A375 (cell line): ENCODE measurements around a stretch of chr6.

- RAMPAGE, long total RNA: no peak
These were observed 37.5 kb downstream of the KLHL31 start for GRCh38 chr6:53627636-53628927.

DNA sequence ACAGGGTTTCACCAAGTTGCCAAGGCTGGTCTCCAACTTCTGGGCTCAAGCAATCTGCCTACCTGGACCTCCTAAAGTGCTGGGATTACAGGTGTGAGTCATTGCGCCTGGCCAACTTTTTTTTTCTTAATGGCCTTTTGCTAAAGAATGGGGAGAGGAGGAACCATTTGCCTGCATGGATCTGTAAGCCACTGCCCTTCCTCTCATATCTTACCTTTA lies 32.0 kb downstream of the KLHL31 start:
- RAMPAGE, long total RNA: no peak

DNA sequence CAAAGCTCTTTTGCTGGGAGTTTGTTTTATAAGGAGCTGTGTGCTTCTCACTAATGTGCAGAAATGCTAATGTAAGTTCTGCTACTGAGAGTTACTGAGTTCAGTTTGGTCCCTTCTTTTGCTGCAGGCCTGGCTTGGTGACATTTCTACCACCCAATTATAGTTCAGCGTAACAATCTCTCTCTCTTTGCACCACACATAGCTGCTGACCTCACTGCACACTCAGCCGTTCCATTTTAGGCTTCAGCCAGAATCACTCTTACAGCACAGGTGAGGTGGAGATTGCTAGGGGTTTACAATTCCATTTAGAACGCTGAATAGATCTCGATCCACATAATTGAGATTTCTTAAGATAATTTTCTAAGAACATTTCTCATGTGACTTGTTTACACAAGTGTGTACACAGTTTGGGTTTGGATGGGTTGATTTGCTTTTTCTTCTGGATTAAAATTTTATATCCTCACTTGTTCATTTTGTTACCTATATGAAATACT lies 21.0 kb upstream of the KLHL31 start:
- RAMPAGE, long total RNA: no peak

GRCh38 chr6:53734409-53735035 lies 60.3 kb upstream of the LRRC1 start:
- RAMPAGE, long total RNA: no peak

GRCh38 chr6:53810960-53811681 lies 16.3 kb downstream of the LRRC1 start:
- RAMPAGE, long total RNA: no peak

DNA sequence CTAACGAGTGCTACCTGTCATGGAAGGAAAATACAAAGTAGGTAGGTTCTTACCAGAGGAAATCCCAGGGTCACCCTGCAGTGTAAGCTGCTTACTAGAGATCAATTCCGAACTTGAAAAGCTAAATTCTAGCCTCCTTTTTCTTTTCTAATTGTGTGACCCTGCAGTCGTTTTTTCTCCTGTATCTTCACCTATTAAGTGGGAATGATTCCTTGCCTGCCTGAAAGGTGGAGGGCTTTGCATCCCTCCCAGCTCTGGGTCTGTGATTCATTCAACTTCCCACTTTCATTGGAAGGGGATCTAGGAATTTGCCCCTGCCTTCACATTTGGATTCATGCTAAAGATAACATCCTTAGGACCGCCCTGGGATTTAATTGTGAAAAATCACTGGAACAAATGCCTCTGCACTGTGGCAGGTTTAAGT lies 104.5 kb downstream of the LRRC1 start:
- RAMPAGE, long total RNA: no peak

GRCh38 chr6:54053938-54054483 lies 57.2 kb upstream of the MLIP start:
- RAMPAGE, long total RNA: no peak

GRCh38 chr6:54083018-54083676 lies 28.1 kb upstream of the MLIP start:
- RAMPAGE, long total RNA: no peak

DNA sequence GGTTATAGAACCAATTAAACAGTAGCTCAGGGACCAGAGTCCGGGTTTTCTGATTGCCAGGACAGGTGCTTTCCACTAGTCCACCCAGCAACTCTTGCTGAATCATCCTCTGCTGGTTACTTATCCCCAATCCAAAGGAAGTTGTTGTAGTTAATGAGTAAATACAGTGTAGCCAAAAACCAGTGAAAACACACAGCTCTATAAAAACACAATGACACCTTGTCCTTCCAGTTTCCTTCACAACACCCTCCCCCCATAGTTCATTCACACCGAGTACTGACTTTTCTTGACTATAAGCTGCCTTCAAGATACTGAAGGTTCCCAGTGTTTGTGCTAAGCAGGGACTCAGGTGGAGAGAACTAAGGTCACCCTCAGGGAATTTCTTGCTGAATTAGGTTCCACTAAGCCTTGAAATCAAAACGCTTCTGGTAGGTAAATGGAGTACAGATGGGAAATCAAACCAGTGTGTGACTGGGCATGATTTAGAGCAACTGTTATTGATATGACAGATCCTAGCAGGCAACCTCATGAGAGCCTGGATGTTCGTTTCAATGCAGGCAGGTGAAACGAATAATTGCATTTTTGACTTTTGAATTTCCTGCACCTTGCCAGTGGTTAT lies 593 bp upstream of the TINAG start:
- RAMPAGE, long total RNA: no peak

DNA sequence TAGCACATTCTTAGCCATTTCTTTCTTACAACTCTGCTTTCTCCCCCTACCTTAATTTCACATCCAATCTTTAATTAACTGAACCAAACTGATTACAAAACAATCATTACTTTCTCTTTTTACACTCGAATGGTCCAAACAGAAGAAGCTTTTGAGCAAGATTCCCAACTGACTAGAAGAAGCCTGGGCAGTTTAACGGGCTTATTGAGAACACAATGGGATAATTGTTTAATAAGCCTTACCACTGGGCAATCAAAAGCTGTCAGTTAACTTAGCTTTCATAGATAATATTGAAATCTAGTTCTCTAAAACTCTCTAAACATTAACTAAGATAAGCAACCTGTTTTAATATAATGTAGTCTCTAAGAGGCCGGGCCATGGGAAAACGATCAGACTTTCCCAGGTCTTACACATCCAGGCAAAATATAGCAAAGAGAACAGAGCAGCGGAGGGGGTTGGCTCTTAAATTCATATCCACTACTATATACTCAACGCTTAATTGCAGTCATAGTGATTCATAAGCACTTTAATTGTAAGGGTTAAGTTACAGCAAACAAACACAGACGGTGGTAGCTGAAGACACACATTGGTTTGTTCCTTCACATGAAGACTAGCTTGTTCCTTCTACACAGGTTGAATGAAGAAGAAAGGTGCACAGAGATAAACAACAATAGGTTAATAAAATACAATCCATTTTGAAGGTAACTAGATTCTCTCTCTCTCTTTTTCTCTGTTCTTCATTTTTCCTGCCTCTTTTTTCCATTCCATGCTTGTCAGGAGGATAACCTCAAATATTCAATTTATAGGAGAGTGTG lies 128.0 kb upstream of the FAM83B start:
- RAMPAGE, long total RNA: no peak

- RAMPAGE, long total RNA: no peak
These were observed 268.0 kb upstream of the COL21A1 start for GRCh38 chr6:56515343-56515865.

DNA sequence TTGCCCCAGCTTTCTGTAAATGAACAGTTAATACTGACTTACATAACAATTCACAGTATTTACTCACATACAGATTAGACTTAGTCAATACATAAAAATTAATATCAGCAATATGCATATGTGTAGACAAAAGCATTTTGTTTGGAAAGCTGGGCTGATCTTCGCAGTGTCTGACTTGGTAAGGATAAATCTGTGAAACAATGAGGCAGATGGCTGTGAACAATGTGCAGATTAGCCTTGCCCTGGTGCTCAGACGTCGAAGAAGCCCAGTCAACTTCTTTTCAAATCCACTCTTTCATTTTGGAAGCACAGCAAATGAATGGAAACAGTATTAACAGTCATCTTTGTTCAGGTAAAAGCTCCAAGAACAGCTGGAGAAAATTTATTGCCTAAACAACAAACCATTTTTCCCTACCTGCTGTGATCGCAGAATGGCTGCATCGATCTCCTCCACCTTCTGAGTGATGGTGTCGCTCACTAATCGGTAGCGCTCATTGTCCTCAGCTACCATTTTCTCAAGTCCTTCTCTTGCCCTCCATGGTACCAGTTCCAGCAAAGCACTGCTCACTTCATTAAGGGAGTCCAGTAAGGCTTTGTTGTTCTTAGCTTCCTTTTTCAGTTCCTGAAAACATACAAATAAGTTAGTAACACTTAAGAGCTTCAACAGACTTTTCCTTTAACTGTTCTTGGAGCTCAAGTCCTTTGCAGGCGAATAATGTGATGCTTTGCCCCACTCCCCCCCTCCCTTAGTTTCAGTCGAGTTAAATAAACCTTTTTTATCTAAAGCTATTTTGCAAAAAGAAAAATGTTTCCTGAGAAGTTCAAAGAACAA lies 278.8 kb upstream of the COL21A1 start:
- RAMPAGE, long total RNA: no peak

- RAMPAGE, long total RNA: no peak
These were observed 313.9 kb upstream of the COL21A1 start for GRCh38 chr6:56561122-56561770.

GRCh38 chr6:56660218-56661035 lies 294.2 kb downstream of the DST start:
- RAMPAGE, long total RNA: no peak

- RAMPAGE, long total RNA: no peak
These were observed 270.7 kb downstream of the DST start for GRCh38 chr6:56683838-56684326.

DNA sequence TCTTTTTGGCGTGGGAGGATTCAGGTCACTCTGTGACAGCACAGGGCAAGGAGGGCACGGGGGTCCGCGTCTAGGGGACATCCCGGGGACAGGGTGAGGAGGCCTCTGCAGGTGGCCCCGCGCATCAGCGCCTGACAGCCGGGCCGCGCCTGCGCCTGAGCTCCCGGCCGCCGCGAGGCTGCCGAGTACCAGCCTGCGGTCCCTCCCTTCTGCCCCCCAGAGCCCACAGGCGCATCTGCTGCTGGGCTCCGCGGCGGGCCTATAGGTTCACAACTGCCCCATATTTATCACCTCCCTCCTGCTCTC lies 110.6 kb downstream of the DST start:
- RAMPAGE, long total RNA: no peak

GRCh38 chr6:57172445-57172981 lies 387 bp downstream of the BAG2 start:
- RAMPAGE, long total RNA: no peak

DNA sequence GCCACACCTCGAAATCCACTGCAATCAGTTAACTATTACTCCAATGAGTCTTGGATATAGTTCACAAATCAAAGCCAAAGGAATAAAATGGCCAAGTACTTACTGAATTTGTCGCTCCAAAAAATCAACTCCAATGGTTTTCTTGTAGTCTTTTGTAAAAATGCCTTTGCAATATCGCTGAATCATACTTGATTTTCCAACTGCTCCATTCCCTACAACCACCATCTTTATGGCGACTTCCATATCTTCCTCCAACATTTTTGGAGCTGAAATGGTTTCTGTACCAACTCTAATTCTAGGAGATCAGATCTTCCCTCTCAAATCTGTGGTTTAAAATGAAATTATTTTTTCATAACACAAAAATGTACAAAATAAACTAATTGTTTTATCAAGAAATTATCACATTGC lies 12.0 kb downstream of the RAB23 start:
- RAMPAGE, long total RNA: no peak

DNA sequence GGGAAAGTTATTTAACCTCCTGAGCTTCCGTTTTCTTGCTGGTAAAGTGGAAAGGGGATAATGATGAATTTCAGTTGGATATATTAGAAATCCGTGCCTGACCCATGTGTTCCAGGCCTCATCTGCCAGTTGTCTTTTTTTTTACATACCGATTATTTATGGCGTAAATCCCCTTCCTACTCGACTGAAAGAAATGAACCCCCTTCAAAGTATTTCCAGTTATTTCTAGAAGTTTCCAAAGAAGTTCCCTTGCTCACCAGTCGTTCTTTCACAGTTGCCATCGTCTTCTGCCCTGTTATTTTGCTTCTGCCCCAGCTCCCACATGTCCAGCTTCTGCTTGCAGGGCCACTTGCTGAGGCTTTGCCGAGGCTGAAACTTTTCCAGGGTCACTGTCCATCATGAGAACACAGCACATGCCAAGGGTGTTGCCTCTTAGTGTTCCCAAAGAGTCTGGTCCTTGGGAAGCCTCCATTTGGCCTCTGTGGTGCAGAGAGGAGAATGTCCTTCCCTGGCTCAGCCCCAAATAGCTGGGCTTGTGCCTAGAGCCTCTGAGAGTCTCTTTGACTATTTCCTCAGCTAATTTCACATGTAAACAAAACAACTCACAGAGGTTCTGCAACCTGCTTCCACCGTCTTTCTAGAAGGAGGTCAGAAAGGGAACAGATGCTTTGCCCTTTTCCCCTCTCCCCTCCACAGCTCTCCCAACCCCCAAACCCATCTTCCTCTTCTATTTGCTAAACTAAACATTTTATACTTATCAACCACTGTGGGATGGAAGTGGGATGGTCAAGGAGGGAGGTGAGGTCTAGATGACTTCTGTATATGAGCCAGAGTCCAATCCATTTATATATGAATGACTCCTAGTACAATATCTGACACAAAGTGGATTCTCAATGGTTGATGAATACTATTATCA lies 40.3 kb upstream of the RAB23 start:
- RAMPAGE, long total RNA: no peak

DNA sequence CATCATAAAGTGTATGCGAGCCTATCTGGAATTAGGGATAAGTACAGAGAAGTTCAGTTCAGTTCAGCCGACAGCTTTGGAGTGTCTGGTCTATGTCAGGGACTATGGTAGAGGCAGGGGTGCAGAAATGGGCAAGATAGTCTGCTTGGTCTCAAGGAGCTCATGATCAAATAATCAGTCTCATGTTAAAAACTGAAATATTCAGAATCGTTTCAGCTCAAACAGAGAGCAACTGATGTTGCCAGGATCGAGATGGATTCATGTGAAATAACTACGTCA lies 12.2 kb upstream of the PRIM2 start:
- RAMPAGE, long total RNA: no peak